Omental fat pad (tissue), 4 donors: ENCODE data around the genes PCP4L1 and DUSP12.

DNA sequence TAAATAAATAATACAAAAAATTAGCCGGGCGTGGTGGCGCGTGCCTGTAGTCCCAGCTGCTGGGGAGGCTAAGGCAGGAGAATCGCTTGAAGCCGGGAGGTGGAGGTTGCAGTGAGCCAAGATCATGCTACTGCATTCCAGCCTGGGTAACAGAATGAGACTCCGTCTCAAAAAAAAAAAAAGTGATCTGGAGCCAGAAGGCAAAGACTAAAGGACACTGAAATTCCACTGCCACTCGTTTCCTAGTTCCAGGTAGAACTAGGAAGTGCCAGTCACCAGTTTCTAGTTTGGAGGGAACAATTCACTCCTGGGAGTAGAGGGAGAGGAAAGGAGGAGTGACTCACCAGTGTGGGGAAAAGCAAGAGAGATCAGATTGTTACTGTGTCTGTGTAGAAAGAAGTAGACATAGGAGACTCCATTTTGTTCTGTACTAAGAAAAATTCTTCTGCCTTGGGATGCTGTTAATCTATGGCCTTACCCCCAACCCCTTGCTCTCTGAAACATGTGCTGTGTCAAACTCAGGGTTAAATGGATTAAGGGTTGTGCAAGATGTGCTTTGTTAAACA, 4.4 kb downstream of the F11R start:
- PRO-cap: no peak
- RAMPAGE, long total RNA, 4 experiments: no peak in any of the 4 experiments

- PRO-cap: no peak
- RAMPAGE, long total RNA, 4 experiments: no peak in any of the 4 experiments
These were observed 1.4 kb downstream of the ARHGAP30 start for GRCh38 chr1:161068031-161068879.

DNA sequence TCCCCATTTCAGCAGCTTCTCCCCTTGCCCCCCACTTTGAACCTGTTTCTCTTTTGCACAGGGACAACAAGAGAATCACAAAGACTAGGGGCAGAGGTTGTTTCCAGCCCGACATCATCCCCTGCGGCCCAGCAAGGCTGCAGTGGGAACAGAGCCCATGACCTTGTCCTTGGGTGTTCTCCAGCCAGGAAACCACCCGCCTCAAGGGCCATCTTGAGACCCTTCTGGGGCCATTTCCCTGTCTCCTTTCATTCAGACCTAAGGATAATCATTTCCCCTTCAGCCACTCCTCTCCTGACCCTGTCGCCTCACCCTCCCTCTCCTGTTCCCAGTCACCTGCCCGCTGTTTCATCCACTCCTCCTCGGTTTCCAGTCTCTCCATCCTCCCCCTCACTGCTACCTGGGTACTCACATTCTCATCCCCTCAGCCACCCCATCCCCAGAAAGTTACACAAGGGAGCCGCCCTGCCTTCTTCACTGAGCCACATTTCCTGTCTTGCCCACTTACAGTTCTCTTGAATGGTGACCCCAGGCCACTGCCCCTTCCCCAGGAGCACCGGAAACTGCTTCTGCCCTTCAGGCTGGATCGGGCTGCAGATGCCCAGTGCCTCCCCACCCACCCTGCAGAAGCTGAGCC, 693 bp downstream of the ARHGAP30 start:
- PRO-cap: no peak
- RAMPAGE, long total RNA, 4 experiments: no peak in any of the 4 experiments

DNA sequence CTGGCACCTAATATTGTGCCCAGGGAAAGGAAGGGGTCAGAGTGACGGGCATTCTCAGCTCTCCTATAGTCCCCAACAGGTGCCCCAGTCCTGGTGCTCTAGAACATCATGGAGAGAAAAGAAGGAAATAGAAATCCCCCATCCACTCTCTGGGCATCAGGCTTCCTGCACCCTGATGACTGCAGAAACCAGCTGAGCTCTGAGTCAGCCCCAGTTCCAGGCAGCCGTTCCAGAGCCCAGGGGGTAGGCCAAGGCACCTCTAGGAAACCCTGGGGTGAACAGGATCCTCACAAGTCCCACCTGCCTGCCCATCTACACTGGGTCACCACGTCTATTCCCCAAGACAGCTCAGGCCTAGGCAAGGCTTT, 777 bp downstream of the NECTIN4 start:
- PRO-cap: no peak
- RAMPAGE, long total RNA, 4 experiments: no peak in any of the 4 experiments

GRCh38 chr1:161123894-161124819, 6.3 kb downstream of the NIT1 start:
- PRO-cap: no peak
- RAMPAGE, long total RNA, 4 experiments: no peak in any of the 4 experiments

DNA sequence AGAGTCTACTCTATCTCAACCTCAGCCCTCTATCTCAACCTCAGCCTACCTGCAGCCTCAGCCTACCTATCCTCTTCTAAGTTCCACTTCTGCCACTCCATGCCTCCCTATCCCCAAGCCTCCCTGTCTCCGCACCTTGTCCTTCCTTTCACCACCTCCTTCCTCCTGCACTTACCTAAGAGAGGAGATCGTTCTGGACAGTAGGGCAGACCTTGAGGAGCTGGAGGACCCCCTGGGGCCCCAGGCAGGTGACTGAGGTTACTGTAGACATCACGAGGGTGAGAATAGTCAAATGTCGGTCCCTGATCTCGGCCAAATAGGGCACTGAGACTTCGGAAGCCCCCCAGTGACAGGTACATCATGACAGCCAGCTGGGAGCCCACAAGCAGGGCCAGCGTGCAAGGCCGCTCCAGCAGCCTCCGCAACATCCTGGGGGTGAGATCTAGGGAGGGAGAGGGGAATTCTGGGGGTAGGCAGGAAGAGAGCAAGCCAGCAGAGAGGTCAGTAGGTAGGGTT, 1.6 kb downstream of the B4GALT3 start:
- PRO-cap: no peak
- RAMPAGE, long total RNA, 4 experiments: start-site peak on the minus strand in 1 of 4 experiments, centred at position 234 of the sequence, 5 reads per replicate

DNA sequence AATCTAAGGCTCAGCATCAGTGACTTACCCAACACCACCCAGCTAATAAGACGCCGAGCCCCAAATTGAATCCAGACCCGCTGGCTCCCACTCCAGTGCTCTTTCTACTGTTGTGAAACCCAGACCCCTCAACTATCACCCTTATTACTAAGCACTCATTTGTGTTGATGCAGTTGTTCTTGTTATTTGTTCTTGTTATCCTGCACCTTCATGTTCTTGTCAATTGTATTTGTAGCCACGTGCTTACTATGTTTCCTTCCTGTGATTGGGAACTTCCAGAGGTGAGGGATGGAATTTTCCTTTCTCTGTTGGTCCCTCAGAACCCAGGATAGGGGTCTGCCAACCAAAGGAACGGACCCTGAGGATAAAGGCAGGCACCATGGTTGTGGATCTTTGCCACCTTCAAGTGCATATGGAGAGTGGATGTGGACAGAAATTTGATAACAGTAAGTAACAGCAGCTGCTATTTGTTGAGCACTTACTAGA, 9.6 kb downstream of the ADAMTS4 start:
- PRO-cap: no peak
- RAMPAGE, long total RNA, 4 experiments: no peak in any of the 4 experiments

DNA sequence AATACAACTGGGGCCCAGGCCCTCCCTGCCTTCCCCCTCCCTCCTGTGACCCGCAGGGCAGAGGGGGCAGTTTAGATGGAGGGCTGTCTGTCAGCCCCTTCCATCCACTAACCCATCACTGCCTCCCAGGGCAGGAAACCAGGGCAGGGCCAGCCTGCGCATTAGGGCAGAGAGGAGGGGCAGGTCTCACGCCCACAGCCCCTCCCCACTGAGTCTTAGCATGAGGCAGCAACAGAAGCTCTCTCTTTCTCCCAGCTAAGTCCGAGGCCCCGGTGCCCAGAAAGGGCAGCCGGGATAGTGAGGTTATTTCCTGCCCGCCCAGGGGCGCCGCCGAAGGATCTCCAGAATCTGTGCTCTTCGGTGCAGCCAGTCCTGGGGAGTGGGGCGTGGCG, 8.0 kb downstream of the ADAMTS4 start:
- PRO-cap: no peak
- RAMPAGE, long total RNA, 4 experiments: no peak in any of the 4 experiments

- PRO-cap: no peak
- RAMPAGE, long total RNA, 4 experiments: no peak in any of the 4 experiments
These were observed at the start of gene PCP4L1 for GRCh38 chr1:161258284-161259108. Gene PCP4L1 (plus strand): TSS chr1:161258745.

DNA sequence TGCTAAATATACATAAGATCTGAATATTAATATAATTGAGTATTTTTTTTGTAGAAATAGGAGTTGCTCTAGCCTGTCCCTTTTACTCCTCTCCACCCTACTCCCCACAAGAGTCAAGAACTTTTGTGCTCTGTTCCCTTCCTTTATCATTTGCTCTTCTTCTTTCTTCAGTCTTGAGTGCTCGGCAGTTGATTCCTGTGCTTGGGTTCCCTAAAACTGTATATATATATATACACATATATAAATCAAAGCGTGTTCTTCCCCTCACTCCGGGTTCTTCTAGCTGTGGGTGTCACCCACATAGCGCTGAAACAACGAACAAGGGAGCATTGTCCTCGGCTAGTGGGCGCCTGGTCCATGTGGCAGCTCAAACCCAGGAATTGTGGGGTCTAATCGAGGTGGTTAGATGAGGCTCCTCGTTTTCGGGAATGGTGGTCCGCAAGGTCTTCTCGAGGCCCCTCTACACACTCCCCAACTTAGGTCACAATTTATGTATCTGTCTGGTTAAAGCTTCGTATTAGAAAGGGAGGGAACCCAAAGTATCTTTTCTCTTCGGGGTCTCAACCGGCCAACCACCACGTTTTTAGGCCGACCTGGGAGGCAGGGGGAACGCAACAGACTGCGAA, 635 bp upstream of the SDHC start:
- PRO-cap: no peak
- RAMPAGE, long total RNA, 4 experiments: no peak in any of the 4 experiments

GRCh38 chr1:161382360-161383107, 14.9 kb upstream of the CFAP126 start:
- PRO-cap: no peak
- RAMPAGE, long total RNA, 4 experiments: start-site peak on the plus strand in 2 of 4 experiments, at chr1:161382798-161382999 at its widest, 7 to 18 reads per replicate; start-site peak on the minus strand in 1 of 4 experiments, at chr1:161382465-161382473 at its widest, 7 reads per replicate

- PRO-cap: no peak
- RAMPAGE, long total RNA, 4 experiments: no peak in any of the 4 experiments
These were observed 31.2 kb upstream of the CFAP126 start for GRCh38 chr1:161398910-161399188.

GRCh38 chr1:161531634-161532329, 7.4 kb downstream of the HSPA6 start:
- PRO-cap: no peak
- RAMPAGE, long total RNA, 4 experiments: no peak in any of the 4 experiments

- PRO-cap: no peak
- RAMPAGE, long total RNA, 4 experiments: no peak in any of the 4 experiments
These were observed 9.7 kb downstream of the FCGR3A start for GRCh38 chr1:161539666-161540615.

DNA sequence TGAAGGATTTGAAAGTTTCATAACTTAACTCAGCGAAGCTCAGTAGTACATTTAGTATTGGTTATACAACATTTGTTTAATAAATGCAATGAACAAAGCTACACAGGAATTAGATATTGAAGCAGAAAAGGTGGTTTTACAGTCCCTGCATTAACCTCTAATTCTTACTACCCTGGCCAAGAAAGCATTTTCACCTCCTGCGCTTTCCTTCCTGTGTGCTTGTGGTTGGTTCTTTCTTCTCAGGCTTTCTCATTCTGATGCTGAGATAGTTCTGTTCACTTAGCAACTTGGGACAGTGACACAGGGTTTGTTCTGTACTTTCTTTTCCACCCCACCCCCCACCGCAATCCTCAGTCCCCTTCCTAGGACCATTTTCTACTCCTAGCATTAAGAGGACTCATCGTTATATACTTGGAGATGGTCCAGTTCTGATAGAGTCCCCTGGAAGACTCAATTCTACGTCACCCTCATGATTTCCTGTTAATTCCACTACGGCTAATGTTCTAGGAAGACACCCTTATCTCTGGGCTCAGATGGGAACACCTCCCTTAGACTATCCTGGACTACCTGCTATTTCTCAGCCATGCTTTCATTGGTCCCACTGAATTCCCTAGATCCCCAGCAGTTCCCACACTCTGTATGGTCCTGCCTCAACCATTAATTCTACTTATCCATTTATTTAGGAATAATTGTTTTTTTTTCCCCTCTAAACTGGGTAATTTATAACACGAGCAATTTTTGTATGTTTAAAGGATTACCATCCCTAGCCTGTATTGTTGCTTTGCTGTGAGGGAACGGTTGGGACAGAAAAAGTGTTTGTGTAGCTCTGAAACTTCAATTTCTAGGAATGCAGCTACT, 7.4 kb downstream of the FCGR3A start:
- PRO-cap: no peak
- RAMPAGE, long total RNA, 4 experiments: no peak in any of the 4 experiments

DNA sequence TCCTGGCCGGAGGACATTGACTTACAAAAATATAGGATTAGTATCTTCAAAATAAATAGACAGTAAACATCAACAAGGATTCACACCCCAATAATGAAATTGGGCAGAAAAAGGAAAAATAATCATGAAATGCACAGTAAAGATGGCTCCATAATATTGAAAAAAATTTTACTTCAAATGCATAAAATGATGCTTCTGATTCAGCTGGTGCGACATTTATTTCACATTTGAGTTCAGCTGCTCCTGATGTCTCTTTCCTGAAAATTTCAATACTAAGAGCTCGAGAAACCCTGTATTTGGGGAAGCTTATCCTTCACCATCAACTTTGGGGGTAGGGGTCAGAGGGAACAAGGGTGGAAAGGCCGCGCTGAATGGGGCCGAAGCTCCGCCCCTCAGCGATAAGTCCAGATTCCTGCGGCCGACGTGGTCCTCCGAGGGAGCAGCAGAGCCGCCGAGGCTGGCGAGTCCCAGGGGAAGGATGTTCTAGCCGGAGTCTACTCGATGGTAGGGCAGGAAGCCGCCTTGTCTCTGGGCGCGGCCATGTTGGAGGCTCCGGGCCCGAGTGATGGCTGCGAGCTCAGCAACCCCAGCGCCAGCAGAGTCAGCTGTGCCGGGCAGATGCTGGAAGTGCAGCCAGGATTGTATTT, at the start of gene DUSP12:
Gene DUSP12 (plus strand): TSS at position 525 of the 647 bp plus-strand sequence.
- PRO-cap: no peak
- RAMPAGE, long total RNA, 4 experiments: start-site peak on the plus strand in 4 of 4 experiments, centred at positions 529 to 551 of the sequence, 61 to 314 reads per replicate

DNA sequence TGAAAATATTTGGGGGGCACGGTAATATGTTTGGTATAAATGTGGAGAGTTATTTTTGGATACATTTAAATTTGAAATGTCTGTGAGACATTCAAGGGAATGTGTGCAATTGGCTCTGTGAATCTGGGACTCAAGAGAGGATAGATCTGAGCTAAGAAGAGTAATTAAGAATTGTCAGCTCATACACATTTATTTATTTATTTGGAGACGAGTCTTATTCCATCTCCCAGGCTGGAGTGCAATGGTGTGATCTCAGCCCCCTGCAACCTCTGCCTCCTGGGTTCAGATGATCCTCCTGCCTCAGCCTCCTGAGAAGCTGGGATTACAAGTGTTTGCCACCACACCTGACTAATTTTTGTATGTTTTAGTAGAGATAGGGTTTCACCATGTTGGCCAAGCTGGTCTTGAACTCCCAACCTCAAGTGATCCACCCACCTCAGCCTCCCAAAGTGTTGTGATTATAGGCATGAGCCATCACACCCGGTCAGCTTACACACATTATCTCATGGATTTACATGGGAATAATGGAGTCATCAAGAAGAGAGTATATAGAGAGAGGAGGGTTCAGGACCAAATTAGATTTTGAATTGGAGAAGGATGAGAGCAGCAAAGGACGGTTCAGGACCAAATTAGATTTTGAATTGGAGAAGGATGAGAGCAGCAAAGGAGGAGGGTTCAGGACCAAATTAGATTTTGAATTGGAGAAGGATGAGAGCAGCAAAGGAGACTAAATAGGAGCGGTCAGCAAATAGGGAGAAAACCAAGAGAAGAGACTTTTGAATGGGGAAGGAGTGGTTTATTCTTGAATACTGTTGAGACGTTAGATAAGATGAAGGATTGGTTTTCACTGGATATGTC, 112.0 kb downstream of the ATF6 start:
- PRO-cap: no peak
- RAMPAGE, long total RNA, 4 experiments: no peak in any of the 4 experiments

DNA sequence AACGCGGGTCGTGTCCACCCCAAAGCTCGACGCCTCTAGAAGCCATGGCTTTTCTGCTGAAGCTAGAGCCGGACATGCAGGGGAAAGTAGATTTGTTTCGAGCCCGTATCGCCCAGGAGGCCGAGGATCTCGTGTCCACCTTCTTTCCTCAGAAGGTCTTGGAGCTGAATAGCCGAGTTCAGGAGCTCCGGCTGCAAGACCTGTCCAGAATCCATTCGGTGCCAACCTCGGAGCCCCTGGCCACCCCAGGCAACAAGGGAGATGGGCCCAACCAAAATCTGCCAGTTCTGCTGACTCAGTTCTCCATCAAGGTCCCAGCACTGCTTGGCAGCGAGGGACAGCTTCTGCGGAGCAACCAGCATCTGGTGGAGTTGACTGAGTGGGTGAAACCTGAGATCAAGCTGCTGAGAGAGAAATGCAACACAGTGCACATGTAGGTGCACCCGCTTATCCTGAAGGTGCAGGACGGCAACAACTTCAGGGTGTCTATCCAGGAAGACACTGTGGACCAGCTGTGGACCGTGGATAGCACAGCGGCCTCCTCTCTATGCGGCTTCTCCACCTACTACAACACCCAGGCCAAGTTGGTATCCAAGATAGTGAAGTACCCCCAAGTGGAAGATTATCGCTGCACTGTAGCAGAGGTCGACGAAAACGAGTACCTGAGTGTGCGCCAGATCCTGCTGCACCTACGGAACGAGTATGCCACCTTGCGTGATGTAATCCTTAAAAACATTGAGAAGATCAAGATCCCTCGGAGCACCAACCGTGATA, 125.0 kb downstream of the ATF6 start:
- PRO-cap: no peak
- RAMPAGE, long total RNA, 4 experiments: no peak in any of the 4 experiments

DNA sequence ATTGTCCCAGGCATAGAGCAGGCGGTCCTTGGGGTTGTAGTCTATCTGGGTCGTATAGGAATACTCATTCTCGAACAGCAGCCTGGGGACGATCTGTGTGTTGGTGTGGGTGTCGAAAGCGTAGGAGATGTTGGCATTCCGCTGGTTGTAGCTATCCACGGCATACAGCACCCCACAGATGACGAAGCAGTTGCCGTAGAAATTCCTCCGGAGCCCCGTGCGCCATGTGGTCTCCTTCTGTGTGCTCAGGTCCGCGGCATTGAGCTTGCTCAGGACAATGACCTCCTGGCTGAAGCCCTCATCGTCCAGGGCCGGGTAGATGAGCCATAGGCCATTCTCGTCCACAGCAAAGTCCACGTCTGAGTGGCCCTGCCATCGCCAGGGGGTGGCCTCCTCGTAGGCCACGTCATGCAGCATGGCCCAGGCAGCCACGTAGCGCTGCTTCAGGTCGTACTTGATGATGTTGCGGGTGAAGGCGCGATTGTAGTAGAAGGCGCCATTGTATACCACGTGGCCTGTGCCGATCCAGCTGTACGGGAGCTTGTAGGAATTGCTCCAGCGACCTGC, 39.9 kb downstream of the OLFML2B start:
- PRO-cap: no peak
- RAMPAGE, long total RNA, 4 experiments: no peak in any of the 4 experiments

GRCh38 chr1:162003781-162004381, 19.8 kb downstream of the OLFML2B start:
- PRO-cap: no peak
- RAMPAGE, long total RNA, 4 experiments: no peak in any of the 4 experiments